Duodenum (tissue), 1 donor: ENCODE measurements around the genes CLDN17, CLDN8, KRTAP19-4 and KRTAP7-1.

- PRO-cap = no peak
These were observed 34.0 kb downstream of the BACH1 start for GRCh38 chr21:29332500-29333343.

DNA sequence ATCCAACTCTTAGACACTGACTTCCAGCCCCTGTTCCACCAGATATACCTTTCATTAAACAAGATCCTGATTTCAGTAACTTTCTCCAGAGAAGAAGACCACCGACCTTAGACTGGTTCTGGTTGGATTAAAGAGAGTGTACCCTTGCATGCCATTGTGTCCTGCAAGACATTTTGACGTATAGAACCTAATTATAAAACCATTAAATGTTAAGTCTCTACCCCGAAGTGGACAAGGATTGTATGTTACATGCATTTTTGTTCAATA is 257.2 kb downstream of the BACH1 start:
- PRO-cap = no peak

GRCh38 chr21:29647131-29647981 is 292.4 kb downstream of the GRIK1 start:
- PRO-cap = no peak

DNA sequence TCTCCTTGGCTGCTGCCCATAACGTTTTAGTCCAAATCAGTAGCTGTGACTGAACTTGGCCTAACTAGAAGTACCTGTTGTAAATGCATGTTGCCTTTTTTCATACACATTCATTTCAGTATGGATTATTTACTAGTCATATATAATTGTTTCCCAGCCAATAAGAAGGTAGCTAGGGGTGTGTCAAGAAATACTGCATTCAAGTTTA is at the start of gene CLDN17:
CLDN17 (minus strand) TSS at position 89 of the 208 bp plus-strand sequence.
- PRO-cap = no peak

DNA sequence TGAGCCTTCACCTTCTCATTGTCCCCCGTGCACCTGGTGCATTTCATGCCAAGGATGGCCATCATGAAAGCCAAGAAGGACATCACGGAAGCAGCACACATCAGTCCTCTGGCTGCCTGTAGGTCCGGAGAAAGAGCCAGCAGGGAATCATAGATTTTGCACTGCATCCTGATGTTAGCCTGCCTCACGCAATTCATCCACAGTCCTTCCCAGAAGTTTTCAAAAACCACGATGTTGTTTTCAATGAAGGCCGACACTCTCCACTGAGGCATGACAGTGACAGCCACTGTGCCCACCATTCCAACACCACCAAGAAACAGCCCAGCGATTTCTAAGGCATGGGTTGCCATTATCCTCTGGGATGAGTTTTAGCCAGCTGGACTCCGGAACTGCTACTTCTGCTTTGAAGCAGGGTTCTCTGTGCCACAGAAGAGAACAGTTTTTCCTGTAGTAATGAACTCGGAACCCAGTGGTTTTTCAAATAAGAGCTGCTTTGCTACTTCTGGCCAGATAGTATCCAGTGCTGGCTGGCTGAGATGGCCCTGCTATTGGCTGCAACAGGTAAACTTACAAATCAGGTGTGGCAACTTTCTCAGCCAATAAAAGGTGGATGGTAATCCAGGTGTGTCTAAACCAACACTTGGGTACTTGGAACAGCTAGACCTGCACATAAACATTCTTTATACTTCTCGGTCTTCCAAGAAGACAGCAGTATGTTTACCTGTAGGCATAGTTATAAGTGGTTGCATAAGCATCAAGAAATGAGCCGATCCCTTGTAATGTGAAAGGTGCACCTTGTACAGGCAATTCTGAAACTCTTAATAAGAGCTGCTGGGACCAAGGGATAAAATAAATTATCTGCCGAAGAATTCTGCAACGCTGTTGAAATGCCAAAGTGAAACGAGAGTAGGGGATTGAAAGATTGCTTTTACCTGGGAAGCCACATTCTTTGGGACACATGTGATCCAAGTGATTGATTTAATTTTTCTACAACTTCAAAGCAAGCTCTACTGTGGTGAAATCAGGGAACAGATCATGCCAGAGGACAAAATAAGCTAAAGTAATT is at the start of gene CLDN8:
CLDN8 (minus strand) TSS at position 522 of the 1,066 bp plus-strand sequence.
- PRO-cap = no peak

GRCh38 chr21:30319965-30320300 is 182 bp downstream of the KRTAP26-1 start:
- PRO-cap = no peak

- PRO-cap = no peak
These were observed at the start of gene KRTAP19-4 for GRCh38 chr21:30496882-30497384. Gene KRTAP19-4, minus strand, starts transcription at chr21:30497165.

- PRO-cap = no peak
These were observed at the start of gene KRTAP7-1 for GRCh38 chr21:30829631-30829883. Gene KRTAP7-1, minus strand, starts transcription at chr21:30829759.

DNA sequence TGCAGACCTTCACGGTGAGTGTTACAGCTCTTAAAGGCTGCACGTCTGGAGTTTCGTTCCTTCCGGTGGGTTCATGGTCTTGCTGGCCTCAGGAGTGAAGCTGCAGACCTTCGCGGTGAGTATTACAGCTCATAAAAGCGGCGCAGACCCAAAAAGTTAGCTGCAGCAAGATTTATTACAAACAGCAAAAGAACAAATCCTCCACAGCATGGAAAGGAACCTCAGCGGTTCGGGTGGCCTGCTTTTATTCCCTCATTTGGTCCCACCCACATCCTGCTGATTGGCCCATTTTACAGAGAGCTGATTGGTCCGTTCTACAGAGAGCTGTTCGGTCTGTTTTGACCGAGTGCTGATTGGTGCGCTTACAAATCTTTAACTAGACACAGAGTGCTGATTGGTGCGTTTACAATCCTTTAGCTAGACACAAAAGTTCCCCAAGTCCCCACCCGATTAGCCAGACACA is 49.6 kb upstream of the KRTAP19-8 start:
- PRO-cap = no peak

GRCh38 chr21:31268037-31268422 is 76.0 kb downstream of the TIAM1 start:
- PRO-cap = no peak

- PRO-cap = no peak
These were observed 104.8 kb upstream of the SOD1 start for GRCh38 chr21:31554521-31555211.

GRCh38 chr21:31655095-31655604 is 4.3 kb upstream of the SOD1 start:
- PRO-cap = no peak

- PRO-cap = no peak
These were observed 17.0 kb downstream of the SOD1 start for GRCh38 chr21:31676267-31677062.

GRCh38 chr21:31897223-31897975 is 24.6 kb downstream of the HUNK start:
- PRO-cap = no peak

- PRO-cap = no peak
These were observed 35.4 kb downstream of the HUNK start for GRCh38 chr21:31908076-31908786.

DNA sequence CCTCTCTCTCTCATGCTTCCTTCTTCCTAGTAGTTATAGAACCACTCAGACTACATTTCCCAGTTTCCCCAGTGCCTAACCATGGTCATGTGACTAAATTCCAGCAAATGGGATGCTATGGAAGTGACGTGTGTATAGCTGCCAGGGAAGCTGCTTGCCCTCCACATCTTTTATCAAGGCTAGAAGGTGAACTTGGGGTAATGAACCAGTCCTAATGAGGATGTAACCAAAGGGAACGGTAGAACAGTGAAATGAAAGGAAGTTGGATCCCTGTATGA is 184.0 kb downstream of the MIS18A start:
- PRO-cap = no peak

DNA sequence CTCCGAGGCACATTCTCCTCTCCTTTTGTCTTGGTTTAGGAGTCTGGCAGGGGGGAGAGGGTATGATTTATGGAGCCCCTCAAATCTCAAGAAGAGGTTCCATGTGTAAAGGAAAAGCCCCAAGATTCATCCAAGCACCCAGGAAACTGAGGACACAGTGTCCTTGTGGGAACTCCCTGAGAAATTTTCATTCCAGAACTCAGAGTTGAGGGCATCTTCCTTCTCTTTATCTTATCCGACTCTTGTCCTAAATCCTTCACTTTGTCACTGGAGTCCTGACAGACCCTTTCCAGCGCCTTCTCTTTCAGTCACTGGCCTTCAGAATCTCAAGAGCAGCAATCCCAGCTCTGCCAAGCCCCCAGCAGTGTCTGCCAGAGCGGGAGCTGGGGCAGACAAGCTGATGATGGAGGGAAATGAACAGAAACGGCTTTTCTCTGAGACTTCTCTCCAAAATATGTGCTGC is 32.4 kb downstream of the MIS18A start:
- PRO-cap = no peak

- PRO-cap = no peak
These were observed 16.9 kb downstream of the MRAP start for GRCh38 chr21:32315550-32315859.

DNA sequence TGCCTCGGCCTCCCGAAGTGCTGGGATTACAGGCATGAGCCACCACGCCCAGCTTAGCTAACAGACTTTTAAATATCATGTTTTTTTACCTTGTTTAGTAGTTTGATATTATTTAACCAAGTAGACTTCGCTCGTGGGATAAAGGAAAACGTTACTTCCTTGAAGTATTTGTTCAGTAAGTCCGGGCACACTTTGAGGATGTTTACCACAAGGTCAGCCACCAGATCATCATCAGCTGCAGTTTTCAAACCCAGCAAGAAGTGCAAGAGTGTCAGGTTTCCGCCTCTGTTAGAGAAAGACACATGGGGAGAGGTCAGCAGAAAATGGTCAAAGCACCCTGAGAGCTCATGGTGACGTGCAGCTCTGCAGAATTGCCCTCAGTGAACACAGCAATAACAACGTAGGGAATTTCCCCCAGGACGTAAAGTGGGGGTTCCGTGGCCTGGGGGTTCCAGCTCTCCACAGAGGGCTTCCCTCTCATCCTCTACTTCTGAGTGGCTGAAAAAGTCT is 24.4 kb downstream of the URB1 start:
- PRO-cap = no peak

GRCh38 chr21:32381452-32381997 is 11.3 kb downstream of the URB1 start:
- PRO-cap = no peak